Mesangial cell (primary cell): Measurements from ENCODE around the gene C15orf39.

GRCh38 chr15:74421172-74421882 lies 12.4 kb downstream of the SEMA7A start:
- RAMPAGE, long total RNA, result no peak

DNA sequence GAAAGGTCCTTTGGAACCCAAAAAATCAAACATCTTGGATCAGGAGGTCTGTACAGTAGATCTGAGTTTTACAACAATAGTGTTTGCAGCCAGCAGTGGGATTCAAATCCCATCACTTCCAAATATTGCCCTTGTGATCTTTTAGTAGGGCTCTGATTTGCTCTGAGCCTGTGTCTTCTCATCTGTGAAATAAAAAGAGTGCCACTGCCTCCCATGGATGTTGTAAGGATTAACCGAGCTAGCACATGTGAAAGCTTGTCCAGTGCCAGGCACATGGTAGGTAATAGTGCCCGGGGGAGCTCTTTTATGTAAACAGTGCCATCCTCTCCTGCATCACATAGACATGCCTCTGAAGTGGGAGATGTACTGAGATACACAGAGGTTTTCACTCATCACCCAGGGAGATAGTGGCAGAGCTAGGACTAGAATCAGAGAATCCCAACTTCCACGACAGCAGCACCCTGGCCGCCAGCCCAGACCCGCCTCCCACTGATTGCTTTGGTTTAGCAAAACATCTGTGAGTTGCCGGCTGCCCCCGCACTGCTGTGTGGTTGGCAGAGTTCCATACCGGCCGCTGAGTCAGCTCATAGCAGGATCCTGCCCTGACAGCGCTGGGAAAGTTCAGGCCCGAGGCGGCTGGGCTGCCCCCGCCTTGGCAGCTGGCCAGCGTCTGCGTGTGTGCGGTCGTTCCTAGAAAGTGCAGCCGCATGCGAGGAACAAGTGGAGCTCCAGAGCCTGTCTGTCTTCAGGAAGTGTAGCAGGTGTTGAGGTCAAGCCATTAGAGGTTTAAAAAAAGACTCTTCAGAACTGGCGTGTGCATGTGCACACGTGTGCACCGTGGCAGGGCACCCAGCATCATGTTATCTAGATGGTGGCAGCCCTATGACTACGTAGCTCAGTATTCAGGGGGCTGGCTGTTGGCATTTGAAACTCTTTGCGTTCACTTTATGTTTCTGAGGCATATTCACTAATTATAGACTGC lies 5.0 kb downstream of the ARID3B start:
- RAMPAGE, long total RNA, result no peak

GRCh38 chr15:74625347-74625758 lies 9.7 kb downstream of the CLK3 start:
- RAMPAGE, long total RNA, result no peak

DNA sequence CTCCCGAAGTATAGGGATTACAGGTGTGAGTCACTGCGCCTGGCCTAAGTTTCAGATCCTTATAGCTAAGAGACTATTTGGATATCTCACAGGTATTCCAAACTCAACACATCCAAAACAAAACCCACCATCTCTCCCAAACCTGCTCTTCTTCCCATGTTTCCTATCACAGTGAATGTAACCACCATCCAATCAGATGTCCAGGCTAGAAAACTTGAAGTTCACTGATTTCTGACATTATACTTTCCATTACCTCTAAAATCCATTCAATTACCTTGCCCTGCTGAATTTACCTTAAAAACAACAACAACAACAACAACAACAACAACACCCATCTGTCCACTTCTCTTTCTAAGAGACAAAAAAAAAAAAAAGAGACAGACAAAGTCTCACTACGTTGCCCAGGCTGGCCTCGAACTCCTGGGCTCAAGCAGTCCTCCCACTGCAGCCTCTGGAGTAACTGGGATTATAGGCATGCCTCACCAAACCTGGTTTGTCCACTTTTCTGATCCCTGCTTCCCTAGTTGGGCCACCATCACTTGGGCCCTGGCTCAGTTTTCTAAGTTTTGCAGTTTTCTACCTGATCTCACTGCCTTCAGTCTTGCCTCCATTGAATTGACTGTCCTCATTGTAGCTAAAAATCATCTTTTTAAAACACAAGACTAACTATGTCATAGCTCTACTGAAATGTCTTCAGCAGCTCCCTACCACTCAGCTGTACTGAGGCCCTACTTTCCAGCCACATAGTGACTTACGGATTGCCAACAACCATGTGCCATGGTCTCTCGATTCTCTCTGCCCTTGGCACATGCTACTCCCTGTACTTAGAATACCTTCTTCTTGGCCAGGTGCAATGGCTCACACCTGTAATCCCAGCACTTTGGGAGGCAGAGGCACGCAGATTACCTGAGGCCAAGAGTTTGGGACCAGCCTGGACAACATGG lies 23.2 kb downstream of the CLK3 start:
- RAMPAGE, long total RNA, result no peak

- RAMPAGE, long total RNA, result no peak
Measured at GRCh38 chr15:74664285-74664921, 31.4 kb downstream of the EDC3 start.

DNA sequence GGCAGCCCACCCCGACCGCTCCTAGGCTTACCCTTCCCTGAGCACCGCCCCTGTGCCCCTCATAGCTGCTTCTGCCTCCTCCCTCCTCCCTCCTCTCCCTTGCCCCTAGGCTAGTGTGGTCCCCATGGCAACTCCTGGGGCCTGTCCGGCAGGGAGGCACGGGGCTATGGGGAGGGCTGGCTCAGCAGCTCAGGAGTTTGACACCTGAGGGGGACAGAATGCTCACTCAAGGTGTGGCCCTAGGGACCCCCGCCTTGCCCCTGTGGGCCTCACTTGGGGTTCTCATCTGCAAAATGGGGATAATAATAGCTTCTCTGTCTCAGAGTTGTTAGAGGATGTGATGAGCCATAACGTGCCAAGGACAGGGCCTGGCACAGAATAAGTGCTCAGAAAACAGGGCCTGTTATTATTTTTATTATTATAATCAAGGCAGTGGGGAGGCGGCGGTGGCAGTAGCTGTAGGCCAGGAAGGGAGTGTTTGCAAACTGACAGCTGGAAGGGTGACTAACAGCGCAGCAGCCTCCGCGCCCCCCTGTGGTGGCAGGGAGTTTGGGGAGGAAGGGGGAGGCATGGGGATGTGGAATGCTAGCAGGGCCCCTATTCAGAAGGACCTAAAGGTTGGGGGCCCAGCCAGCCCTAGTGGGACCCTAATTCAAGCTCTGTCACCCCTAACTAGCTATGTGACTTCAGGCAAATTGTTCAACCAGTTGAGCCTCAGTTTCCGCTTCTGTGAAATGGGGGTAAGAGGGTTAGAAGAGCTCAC lies 11.6 kb downstream of the CSK start:
- RAMPAGE, long total RNA, result no peak

GRCh38 chr15:74799544-74800063 lies 13.0 kb upstream of the LMAN1L start:
- RAMPAGE, long total RNA, result no peak

- RAMPAGE, long total RNA, result no peak
Measured at GRCh38 chr15:74802250-74803163, 10.1 kb upstream of the LMAN1L start.

DNA sequence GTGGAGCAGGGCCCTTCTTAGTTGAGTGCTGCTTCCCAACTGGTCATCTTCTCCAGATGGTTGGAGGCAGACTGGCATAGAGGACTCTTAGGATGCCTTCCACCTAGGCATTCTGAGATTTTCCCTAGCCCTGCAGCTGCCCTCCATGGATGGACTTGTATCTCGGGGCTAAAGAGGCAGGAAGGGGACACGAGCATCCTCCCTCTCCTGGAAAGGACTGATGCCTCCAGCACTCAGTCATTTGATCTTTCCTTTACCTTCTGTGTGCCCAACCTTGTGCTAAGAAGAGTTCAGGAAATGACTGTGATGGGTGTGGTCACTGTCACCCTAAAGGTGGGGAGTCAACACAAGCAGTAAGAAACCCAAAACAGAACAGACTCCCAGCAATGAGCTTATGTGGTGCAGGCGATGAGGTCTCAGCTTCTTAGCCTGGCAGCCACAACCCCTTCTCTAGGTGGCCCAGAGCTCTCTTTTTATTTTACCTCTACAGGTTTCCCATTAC lies 3.7 kb downstream of the MPI start:
- RAMPAGE, long total RNA, result no peak

DNA sequence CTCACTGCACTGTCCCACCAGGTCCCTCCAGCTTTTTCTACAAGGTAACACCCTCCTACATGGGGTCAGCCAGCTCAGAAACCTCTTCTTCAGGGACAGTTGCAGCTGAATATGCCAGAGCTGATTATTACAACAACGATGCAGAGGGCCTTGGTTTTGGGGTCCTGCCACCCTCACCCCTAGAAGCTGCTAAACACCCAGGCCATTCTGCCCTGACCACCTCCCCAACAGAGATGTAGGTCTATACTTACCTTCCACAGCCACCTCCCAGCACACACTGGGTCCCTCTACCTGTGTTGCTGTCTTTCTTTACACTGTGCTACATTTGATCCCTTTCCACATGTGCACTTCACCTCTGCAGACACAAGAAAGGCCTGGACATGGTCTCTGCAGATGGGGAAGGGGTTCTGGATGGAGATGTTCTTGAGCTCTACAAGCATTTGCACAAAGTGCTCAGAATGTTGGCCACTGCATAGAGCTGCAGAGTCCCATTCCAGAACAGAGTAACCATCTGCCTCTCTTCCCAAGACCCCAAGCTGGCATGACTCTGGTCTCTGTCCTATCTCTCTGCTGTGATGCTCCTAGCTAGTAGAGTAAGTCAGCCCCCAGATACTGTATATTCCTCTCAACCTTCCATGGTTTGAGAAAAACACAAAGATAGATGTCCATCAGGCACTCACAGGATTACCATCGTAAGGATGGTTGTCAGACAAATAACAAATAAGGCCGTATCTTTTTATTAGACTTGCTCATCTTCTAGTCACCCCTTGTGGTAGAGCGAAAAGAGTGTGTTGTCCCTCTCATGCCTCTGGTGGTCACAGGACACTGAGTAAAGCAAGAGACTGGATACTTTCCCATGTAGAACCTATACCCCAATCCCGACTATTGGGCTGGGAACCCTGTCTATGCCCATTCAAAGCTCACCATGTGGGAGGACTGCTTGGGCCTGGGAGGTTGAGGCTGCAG lies 6.1 kb downstream of the FAM219B start:
- RAMPAGE, long total RNA, result no peak

GRCh38 chr15:74935116-74935670 lies 2.7 kb downstream of the COX5A start:
- RAMPAGE, long total RNA, result no peak

DNA sequence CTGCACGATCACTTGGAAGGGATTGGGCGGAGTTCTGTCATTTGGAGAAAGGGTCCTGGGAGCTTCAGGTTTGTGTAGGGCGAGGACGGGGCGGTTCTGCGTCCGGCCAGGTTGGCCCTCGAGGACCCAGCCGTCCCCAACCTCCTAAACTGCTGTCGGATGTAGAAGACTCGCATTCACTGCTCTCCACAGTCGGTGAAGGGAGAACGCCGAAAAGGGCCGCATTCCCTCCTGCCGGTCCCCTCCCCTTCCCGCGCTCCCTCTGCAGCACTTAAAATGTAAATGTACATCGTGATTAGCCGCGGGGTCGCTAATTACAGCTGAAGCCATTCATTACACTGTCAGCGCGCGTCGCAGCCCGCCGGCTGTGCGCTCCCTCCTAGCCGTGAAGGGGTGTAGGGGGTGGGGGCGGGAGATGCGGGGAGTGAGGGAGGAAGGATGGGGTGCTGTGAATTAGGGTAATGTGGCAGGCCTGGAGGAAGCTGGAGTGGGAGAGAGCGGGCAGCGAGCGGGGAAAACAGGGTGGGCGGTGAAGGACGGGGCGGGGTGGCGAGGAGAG lies 2.6 kb upstream of the RPP25 start:
- RAMPAGE, long total RNA, result no peak

DNA sequence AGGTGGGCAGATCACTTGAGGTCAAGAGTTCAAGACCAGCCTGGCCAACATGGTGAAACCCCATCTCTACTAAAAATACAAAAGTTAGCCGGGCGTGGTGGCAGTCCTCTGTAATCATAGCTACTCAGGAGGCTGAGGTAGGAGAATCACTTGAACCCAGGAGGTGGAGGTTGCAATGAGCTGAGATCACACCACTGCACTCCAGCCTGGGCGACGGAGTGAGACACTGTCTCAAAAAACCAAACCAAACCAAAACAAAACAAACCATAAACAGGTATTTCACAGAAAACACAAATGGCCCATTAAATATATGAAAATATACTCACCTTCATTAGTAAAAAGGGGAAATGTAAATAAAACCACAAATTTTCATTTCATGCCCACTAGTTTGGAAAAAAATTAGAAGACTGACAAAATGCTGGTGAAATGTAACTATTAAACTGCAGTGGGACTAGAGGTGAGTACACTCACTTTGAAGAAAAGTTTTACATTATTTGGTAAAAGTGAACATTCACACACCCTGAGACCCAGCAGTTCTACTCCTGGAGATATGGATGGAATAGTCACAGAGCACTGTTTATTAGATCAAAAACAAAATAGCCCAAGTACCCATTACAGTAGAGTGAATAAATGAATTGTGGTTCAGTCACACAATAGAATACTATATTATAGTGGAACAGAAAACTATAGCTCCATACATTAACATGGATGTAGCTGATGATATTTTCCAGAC lies 71.7 kb downstream of the PPCDC start:
- RAMPAGE, long total RNA, result no peak

DNA sequence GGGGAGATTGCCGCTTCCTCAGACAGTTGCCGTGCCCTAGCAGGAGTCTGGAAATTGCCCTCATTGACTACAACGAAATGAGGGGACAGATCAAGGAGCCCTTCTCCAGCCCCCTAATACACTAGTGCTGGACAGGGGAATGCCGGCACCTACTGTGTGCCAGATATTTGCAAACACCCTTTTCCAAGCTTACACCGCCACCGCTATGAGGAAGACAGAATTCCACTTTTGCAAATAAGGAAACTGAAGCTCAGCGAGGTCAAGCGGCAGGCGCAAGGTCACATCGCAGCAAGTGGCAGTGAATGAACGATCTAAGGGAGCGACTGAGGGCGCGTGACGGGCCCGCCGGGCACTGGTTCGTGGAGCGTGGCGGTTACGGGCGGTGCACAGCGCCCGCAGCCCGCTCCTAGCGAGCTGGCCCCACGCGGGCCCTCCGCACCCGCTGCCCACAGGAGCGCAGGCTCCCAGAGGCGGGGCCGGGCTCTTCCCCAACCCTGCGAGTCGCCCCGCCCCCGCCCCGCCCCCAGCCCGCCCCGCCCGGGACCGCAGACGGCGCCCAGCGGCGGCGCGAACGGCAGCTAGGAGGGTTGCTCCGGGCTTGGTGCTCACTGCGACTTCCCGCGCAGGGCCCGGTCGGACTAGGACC lies at the start of gene C15orf39:
Gene C15orf39, plus strand, starts transcription at position 548 of the 646 bp plus-strand sequence.
- RAMPAGE, long total RNA, result no peak

GRCh38 chr15:75206074-75206772 lies 4.5 kb downstream of the C15orf39 start:
- RAMPAGE, long total RNA, result no peak

DNA sequence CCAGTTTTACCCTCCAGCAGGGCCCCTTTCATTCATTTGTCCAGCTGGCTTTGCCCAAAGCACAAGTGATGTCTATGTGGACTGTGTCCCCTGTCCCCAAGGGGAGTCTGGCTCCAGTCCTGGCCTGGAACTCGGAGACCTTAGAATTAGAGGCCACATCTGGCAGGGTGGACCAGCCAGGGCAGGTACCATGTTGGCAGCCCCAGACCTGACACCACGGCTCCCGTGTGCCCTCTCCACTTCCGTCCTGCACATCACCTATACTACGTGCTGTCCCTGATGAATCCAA lies 15.2 kb downstream of the C15orf39 start:
- RAMPAGE, long total RNA, result no peak

DNA sequence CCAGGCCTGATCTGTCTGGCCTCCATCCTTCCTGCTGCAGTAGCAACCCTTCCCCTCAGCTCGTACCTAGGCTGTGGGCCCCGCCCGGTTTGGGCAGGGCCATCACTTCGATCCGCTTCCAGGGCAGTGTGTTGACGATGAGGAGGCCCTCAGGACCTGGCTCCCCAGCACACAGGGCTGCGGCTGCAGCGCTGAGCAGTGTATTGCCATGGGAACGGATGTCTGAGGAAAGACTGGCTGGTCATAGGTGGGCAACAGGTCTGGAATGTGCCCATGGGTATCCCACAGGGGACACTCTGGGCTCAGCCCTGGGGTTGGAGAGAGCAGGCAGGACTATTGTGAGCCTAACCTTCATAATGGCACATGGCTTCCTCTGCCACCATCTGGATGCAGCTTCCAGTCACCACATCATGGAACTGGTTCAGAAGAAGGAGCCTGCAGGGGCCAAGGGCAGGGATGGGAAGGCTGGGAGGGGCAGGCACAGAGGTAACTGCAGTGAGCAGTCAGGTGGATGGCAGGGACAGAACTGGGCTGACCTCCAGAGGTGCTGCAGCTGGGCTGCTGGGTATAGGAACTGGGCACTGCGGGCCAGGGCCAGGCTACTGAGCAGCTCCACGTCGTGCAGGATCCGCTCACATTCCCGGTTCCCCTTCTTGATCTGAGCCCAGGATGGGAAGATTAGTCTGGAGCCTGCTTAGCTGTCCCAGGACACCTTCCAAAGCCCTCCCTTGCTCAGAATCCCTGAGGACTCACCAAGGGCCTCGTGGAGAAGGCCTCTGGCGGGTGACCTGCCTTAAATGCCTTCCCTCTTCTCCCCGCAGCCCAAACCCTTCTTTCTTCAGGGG lies 8.6 kb downstream of the MAN2C1 start:
- RAMPAGE, long total RNA, result no peak

GRCh38 chr15:75450178-75450675 lies 1.3 kb downstream of the SIN3A start:
- RAMPAGE, long total RNA, result no peak

DNA sequence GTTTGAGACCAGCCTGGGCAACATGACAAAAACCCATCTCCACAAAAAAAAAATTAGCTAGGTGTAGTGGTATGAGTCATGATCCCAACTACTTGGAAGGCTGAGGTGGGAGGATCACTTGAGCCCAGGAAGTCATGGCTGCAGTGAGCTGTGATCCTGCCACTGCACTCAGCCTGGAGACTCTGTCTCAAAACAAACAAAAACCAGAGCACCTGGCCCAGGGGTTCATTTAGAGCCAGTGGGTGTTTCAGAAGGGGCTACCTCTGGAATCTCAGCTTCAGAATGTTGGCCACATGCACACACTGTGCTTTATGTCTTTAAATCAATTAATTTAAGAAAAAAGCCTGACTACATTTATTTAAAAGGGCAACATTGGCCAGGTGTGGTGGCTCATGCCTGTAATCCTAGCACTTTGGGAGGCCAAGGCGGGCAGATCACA lies 2.2 kb upstream of the SNUPN start:
- RAMPAGE, long total RNA, result no peak

DNA sequence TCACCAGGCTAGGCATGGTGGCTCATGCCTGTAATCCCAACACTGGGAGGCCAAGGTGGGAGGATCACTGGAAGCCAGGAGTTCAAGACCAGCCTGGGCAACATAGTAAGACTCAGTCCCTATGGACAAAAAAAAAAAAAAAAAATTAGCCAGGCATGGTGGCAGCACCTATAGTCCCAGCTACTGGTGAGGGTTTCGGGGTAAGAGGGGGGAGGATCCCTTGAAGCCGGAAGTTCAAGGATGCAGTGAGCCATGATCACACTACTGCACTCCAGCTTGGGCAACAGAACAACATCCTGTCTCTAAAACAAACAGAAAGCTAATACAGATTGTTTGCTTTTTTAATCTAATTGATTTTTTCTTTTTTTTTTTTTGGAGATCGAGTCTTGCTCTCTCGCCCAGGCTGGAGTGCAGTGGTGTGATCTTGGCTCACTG lies 1.5 kb upstream of the IMP3 start:
- RAMPAGE, long total RNA, result no peak